Airway epithelial cell (primary cell): Measurements from ENCODE around the genes PGA3 and PGA5.

DNA sequence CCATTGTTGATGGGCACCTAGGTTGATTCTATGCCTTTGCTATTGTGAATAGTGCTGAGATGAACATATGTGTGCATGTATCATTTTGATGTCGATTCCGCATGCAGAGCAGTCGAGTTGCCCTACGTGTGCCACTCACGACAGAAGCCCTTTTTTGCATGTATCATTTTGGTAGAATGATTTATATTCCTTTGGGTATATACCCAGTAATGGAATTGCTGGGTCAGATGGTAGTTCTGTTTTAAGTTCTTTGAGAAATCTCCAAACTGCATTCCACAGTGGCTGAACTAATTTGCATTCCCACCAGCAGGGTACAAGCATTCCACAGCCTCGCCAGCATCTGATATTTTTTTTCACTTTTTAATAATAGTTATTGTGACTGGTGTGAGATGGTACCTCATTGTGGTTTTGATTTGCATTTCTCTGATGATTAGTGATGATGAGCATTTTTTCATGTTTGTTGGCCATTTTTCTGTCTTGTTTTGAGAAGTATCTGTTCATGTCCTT lies 11.3 kb upstream of the OSBP start:
- RAMPAGE, long total RNA: no peak

DNA sequence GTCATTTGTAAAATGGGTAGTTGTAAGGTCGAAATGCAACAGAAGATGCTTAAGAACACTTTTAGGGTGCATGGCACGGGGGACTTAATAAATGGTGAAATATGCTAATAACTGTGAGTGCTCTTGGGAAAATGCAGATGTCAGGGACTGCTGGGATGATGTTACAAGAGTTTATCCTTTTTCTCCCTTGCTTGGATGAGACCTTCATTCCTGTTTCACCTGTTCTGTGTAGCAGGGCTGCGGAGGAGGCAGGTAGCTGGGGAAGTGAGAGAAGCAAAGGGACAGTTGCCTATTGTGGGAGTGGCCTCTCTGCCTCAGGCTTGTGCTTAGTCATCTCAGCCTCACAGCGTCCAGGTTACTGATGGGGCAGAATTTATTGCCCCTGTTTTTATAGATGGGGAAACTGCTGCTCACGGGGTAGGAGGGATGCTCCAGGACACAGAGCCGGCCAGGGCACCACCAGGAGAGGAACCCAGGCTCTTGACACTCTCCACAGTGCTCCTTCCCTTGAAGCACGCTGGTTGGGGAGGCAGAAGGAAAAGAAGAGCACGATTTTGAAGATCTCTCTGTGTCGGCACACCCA lies 1.7 kb downstream of the STX3 start:
- RAMPAGE, long total RNA: no peak

GRCh38 chr11:60251292-60251804 lies 8.4 kb upstream of the MS4A4E start:
- RAMPAGE, long total RNA: no peak

- RAMPAGE, long total RNA: no peak
Measured at GRCh38 chr11:60377448-60378192, 712 bp upstream of the MS4A7 start.

GRCh38 chr11:60381571-60382572 lies 3.5 kb downstream of the MS4A7 start:
- RAMPAGE, long total RNA: no peak

GRCh38 chr11:60457416-60458055 lies 1.9 kb downstream of the MS4A1 start:
- RAMPAGE, long total RNA: no peak

GRCh38 chr11:60718441-60718950 lies 19.1 kb downstream of the MS4A8 start:
- RAMPAGE, long total RNA: no peak

DNA sequence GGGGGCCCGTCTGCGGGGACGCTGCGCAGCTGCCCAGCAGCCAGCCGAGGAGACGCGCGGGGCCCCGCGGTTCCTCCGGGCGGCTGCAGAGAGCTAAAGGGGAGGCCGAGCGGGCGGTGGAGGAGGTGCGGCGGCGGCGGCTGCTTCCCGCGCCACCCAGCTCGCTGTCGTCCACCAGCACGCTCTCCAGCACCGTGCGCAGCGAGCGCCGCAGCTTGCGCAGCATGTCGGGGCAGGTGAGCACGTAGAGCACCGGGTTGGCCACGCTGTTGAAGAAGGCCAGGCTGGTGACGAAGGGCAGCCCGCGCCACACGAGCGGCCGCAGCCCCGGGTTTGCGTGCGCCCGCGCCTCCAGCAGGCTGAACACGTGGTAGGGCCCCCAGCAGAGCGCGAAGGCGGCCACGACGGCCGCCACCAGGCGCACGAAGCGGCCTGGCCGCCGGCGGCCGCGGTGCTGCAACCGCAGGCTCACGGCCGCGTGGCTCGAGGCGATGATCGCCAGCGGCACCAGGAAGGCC lies 3.1 kb downstream of the PTGDR2 start:
- RAMPAGE, long total RNA: no peak

GRCh38 chr11:60910279-60910676 lies 3.7 kb upstream of the TMEM109 start:
- RAMPAGE, long total RNA: no peak

DNA sequence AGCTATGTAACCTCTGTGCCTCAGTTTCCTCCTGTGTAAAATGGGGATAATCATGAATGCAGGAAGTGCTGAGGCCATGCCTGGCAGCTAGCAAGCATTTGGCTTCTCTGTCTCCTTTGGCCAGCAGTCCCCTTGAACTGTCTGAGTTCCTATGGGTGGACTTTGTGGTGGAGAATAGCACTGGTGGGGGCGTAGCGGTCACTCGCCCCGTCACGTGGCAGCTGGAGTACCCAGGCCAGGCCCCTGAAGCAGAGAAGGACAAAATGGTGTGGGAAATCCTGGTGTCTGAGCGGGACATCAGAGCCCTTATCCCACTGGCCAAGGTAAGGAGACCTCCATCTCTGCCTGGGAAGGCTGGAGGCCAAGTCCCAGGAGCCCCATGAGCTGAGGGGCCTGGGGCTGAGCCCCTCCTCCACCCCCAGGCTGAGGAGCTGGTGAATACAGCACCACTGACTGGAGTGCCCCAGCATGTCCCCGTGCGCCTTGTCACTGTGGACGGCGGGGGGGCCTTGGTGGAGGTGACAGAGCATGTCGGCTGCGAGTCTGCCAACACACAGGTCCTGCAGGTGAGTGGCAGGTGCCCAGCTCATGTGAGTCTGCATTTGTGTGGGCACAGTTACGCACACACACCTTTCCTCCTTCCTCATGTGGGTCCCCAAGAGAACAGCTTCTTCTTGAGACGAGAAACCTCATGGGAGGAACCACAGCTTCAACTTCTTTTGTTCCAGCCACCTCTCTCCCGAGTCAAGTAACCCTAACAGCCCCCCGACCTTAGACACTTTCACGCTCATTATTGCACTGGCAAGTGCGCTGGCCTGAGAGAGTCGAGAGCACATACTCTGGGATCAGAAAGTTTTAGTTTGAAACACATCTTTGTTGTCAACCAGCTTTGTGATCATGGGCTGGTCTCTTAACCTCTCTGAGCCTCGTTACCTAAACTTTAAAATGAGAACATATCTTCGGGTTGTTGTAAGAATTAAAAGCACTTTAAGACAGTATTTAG lies 7.6 kb downstream of the TMEM132A start:
- RAMPAGE, long total RNA: no peak

DNA sequence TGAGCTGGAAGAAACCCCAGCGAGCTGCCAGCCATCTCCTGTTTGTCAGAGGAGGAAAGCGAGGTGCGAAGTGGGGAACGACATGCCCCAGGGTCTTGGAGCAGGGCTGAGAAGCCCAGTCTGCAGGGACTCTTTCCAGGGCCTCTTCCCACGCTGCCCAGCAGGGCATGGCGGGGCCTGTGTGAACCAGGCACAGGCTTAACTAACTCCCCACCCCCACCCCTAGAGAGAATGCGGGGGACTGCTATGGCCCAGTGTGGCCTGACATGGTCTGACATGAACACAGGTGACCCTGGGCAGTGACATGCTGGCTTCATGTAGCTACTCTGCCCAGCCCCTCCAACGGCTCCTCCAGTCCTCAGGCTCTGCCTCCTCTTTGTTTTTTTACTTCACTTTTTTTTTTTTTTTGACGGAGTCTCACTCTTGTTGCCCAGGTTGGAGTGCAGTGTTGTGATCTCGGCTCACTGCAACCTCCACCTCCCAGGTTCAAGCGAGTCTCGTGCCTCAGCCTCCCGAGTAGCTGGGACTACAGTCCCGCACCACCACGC lies 11.3 kb downstream of the CD6 start:
- RAMPAGE, long total RNA: no peak

DNA sequence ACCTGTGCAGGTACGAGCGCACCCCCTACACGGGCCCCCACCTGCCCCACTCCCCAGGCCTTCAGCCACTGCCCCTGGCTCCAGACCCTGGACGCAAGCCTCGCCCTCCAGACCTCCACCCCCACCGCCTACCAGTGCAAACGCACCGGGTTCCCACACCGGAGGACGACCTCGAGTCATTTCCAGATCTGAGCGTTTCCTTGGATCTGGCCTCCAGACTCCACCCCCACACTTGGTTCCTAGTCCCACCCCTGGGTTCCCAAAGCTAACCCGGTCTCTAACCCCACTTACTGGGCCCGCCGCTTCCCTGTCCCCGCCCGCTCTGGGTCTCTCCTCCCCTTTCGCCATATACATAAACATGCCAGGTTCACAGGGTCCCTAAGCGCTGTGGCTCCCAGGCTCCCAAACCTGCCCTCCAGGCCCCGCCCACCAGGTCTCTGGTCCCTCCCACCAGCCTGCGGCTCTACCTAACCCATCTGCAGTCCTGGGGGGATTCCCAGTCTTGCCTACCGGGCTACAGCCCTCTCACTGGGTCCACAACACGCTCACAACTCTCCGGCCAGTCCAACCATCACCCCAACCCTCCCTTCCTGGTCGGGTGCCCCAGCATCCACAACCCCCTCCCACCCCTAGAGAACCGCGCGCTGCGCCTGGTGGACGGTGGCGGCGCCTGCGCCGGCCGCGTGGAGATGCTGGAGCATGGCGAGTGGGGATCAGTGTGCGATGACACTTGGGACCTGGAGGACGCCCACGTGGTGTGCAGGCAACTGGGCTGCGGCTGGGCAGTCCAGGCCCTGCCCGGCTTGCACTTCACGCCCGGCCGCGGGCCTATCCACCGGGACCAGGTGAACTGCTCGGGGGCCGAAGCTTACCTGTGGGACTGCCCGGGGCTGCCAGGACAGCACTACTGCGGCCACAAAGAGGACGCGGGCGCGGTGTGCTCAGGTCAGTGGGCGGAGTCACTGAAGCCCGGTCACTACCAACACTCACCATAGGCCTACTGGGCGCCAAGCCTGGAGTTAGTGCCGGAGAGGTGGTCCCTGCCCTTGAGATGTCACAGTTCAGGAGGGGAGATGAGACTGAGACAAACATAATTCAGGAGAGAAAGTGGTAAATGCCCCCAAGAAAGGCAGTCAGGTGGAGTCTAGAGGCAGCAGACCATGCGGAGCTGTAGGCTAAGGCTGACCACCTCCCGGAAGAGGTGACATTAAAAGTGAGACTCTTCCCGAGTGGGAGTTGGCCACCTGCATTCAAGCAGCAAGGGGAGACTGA lies 36.9 kb downstream of the CD6 start:
- RAMPAGE, long total RNA: no peak

- RAMPAGE, long total RNA: no peak
Measured at GRCh38 chr11:61022754-61023265, 51.3 kb downstream of the CD6 start.

DNA sequence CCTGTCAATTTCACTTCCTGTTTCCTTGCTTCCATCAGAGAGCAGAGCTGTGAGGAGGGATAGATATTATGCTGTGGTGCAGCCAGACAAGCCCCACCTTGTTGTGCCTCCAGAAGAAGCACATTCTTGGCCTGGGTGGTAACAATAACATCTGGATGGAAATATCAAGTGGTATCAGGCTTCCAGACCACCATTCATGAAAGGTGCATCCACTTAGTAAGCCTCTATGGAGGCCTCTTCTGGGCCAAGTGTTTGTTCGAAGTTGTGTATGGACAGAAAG lies 40.7 kb upstream of the CD5 start:
- RAMPAGE, long total RNA: no peak

GRCh38 chr11:61080105-61080402 lies 22.2 kb upstream of the CD5 start:
- RAMPAGE, long total RNA: no peak

DNA sequence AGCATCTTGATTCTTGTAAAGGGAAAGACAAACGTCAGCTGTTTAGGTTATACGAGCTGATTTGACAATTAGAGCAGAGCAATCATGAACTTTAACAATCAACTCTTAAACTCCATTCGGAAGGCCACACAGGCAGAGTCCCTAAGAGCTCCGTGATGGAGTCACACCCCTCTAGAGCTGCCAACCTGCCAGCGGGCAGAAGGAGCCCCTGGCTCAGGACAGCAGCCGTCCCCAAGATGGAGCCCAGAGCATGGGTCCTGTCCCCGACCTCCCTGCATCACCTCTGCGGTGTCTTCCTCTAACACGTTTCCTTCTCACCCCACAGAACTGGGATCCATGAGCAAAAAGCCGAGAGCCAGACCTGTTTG lies 23.7 kb downstream of the CD5 start:
- RAMPAGE, long total RNA: no peak

DNA sequence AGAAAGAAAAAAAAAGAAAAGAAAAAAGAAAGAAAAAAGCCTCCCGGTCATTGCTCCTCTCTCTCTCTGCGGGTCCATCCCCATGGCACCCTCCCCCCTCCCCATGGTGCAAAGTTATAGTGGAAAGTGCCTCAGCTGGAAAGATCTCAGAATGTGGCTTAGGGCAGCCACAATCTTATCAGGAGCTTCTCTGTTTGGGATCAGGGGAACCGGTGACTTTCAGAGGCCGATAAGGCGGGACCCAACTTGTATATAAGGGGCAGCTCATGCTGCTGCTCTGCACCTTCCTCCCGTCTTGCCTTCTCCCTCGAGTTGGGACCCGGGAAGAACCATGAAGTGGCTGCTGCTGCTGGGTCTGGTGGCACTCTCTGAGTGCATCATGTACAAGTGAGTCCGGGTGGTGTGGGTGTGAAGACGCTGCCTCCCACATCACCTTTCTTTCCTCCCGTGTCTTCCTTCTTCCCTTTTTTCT lies at the start of gene PGA3:
Gene PGA3, plus strand, starts transcription at position 282 of the 472 bp plus-strand sequence.
- RAMPAGE, long total RNA: no peak

GRCh38 chr11:61240771-61241230 lies at the start of gene PGA5:
PGA5 (plus strand) TSS chr11:61241175.
- RAMPAGE, long total RNA: no peak

DNA sequence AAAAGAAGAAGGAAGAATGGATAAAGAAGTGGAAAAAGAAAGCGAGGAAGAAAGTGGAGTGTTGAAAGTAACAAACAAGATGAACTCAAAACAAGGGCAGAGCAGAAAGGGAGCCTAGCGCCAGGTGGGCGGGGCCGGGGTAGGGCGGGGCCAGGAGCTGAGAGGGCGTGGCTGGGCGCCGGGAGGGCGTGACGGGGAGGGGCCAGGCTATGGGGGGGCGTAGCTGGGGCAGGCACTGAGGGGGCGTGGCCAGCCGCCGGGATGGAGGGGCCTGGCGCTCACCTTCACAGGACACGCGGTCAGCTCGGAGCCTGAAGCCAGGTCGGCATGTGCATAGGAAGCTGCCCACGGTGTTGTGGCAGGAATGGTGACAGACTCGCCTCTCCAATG lies 13.6 kb downstream of the VWCE start:
- RAMPAGE, long total RNA: no peak

GRCh38 chr11:61344142-61344347 lies 11.0 kb downstream of the TKFC start:
- RAMPAGE, long total RNA: no peak